Thoracic aorta endothelial cell (primary cell): ENCODE results near the genes PWP1 and TMEM119.

DNA sequence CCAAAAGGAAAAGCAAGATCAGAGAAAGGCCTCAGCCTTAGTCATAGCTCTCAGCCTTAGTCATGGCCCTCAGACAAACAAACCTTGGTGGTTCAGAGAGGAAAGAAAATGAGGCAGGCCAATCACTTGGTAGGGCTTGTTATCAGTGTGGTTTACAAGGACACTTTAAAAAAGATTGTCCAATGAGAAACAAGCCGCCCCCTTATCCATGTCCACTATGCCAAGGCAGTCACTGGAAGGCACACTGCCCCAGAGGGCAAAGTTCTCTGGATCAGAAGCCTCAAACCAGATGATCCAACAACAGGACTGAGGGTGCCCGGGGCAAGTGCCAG, 103.9 kb upstream of the ABTB3 start:
- CAGE, long polyA plus RNA = no peak

DNA sequence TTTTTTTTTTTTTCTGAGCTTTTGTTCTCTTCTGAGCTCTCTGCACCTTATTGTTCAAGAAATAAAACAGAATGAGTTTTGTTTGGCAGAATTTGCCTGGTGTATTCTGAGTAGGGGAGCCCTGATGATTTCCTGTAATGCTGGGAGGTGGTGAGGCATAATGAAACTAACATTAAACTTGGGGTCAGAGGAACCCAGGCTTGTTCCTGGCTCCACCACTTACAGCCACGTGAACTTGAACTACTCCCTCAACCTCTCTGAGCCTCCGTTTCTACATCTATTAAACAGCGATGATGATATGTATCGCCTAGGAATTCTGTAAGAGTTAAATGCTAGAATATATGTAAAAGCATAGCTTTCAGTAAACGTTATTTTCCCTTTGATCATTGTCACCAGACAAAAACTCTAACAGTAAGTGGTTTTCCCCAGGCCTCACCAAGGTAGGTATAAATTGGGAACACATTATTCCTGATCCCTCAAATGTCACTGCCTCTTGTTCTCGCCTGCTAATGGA, 51.5 kb downstream of the ABTB3 start:
- CAGE, long polyA plus RNA = no peak

GRCh38 chr12:107634995-107635624, 50.5 kb upstream of the PWP1 start:
- CAGE, long polyA plus RNA = no peak

DNA sequence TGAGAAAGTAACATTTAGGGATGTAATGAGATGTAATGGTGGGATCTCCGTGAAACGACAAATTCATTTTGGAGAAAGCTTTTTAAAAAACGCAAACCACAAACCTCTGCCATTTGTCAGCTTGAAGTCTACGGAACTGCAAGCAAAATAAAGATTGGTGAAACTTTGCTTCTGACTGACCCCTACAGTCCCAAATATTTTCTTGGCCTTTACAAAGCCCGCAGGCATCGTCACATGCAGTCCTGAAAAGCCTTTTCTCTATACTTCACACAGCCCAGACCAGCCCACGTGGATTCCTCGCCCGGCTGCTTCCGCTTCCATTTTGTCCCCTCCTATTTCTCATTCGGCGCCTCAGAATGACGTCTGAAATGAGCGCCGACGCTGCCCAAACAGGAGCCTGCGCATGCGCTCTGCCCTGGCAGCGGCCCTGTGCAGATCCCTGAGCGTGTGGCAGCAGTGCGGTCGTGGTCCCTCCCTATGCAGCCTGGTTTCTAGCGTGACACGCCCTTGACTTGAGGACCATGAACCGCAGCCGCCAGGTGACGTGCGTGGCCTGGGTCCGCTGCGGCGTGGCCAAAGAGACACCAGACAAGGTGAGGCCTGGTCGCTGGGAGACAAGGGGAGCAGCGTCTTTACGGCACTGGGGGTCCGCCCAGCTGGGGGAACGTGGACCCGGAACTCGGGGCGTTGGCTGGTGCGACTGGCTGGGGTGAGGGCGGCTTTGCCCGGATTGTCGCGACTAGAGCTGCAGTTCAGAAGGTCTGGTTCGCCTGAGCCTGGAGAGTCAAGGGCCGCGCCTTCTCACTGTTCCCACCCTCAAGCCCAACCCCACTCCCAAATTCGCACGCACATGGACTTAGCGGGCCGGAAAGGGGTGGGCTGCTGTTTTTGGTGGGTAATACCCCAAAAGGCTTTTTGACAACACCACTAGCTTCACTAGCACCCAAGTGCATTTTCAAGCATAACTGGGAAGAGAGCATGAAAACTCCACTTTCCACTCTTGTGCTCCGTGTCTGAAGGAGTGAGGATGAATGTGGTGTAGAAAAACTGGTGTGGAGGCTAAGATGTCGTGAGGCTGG, at the start of gene PWP1:
Gene PWP1, plus strand, starts transcription at position 421 of the 1,079 bp plus-strand sequence.
- CAGE, long polyA plus RNA = no peak

- CAGE, long polyA plus RNA = no peak
Observed at GRCh38 chr12:107750850-107751304, 10.1 kb downstream of the PRDM4 start.

DNA sequence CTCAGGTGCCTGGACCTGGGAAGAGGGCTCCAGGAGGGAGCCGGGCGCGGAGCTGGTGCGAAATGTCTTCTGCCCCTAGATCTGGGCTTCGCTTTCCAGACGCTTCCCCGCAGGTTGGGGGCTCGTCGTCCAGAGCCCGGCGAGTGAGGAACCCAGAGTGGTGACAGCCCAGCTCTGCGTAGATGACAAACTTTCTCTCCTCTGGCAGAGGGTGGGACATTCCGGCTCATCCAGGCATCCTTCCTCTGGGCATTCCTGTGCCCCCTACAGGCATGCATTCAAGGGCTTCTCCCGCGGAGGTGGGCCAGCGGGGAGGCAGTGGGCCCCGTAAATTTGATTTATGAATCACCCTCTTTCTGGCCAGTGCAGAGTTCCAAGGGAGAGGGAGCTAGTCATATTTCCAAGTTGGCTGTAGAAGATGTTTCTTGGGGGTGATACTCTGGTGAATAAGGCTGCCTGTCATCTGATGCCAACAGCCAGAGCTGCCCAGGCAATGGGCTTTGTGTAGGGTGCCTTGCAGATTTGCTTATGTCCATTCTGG, 916 bp downstream of the WSCD2 start:
- CAGE, long polyA plus RNA = no peak

DNA sequence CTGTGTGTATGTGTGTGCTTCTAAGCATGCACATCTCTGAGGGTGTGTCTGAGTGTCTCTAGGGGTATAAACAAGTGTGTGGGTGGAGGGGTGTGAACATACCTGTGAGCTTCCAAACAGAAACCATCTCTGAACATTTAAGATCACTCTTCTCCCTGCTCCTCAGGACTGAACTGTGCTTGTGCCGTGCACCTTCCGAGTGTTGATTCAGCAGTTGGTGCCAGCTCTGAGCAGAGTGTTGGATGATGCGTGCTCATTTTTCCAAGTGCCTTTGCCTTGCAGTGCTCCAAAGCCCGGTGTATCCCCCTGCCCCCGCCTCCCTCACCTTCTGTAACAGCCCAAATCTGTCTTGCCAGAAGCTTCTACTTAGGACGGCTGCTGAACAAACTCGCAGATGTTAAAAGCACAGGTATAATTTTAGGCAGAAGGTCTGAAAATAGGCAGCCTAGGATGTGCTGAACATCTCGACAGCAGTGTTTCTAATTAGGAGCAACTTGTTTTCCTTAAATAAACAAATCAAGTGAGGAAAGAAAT, 4.4 kb downstream of the WSCD2 start:
- CAGE, long polyA plus RNA = no peak

DNA sequence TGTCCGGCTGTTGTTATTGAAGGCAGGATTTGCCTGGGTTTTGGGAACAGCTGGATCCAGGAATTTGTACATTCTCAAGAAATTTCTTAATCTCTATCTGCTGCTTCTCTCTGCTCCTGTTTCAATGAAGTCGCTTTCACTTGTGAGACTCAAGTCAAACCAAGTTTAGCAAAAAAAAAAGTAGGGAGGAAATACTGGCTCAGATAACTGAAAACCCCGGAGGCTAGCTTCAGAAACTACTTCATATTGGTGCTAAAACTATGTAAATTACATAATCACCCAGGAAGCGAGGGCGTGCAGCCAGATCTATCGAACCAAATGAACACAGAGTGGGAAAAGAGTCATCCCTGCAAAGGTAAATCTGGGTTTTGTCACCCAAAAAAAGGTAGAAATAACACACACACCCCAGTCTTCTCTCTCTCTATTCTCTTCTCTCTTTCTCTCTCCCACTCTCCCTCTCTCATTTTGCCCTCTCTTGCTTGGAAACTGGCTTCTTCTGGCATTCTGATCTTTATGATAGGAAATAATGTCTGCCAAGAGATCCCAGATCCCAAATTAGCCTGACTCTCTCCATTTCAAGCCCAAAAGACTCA, 68.2 kb upstream of the FICD start:
- CAGE, long polyA plus RNA = no peak

- CAGE, long polyA plus RNA = no peak
Observed at GRCh38 chr12:108565191-108565516, 2.8 kb downstream of the ISCU start.

DNA sequence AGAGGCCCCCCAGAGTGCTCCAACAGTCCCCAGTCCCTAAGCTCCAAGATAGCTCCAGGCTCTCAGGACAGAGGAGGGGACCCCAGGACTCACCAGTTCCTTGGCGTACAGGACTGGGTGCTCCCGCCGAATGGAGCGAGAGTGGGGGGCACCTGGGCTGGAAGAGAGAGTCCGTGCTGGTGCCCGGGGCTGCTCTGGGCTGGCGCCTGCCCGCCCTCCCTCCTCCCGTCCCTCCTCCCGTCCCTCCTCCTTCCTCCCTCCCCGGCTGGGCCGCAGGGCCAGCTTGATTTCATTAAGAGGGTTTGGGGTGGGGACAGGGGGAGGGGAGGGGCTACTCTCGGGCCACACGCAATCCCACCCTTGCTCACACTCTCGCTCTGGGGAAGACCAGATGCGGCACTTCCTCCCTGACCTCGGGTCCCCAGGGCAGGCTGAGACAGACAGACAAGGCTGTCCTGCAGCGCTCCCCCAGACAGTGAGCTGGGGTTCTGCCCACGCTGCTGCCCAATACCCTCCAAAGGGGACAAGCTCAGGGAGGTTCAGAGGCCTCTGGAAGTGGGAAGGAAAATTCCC, at the start of gene TMEM119:
Gene TMEM119, minus strand, starts transcription at position 208 of the 573 bp plus-strand sequence.
- CAGE, long polyA plus RNA = no peak

GRCh38 chr12:108638128-108638984, 4.7 kb upstream of the SELPLG start:
- CAGE, long polyA plus RNA = no peak

DNA sequence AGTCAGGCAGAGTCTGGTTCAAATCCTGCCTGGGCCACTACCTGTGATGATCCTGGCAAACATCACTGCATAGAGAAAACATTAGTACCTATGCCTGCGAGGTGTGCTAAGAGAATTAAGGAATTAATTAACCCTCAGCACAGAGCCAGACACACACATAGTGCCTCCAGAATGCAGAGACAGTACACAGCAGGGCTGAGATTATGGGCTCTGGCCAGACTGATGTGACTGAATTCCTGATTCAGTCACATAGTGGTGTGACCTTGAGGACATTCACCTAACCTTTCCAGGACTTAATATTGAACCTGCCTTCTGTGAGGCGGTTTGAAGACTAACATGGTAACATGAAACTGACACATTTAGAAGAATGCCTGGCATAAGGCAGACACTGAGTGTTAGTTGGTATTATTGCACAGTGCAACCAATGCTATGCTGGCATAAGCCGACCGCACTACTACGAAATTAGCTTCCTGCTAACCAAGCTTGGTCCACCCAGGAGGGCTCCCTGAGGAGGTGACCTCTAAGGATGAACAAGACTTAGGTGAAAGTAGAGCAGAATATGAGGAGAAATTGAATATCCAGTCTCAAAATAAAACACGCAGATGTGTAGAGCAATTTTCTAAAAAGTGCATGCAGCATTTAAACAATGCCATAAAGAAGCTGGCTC, 32.0 kb upstream of the SELPLG start:
- CAGE, long polyA plus RNA = no peak

- CAGE, long polyA plus RNA = no peak
Observed at GRCh38 chr12:108730333-108731065, 819 bp downstream of the CORO1C start.

DNA sequence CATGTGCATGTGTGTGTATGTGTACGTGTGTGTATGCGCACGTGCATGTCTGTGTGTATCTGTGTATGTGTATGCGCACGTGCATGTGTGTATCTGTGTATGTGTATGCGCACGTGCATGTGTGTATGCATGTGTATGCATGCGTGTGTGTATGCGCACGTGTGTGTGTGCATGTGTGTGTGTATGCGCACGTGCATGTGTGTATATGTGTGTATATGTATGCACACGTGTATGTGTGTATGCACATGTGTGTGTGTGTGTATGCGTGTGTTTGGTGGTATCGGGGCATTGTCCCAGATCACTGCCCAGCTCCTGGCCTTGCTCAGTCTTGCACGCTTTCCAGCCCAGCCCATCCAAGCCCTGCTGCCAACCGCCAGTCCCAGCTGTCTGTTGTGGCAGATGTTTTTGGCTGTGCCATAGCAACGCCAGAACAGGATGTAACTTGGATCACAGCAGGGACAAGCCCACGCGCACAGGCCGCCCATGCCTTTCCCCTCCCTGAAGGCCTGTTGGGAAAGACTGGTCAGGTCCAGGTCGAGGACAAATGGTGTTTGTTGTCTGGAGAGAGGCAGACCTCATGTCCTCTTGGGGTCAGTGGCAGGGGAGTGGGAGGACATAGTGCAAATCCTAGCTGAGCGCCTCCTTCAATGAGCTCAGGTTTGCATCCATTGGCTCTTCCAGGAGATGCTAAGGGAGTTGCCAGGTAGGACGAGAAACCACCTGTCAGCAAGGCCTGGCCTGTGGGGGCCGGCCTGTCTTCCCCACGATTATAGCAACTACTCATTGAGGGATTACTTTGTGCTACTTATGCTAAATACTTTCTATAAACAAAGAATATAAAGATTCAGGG, 42.4 kb upstream of the CORO1C start:
- CAGE, long polyA plus RNA = no peak

DNA sequence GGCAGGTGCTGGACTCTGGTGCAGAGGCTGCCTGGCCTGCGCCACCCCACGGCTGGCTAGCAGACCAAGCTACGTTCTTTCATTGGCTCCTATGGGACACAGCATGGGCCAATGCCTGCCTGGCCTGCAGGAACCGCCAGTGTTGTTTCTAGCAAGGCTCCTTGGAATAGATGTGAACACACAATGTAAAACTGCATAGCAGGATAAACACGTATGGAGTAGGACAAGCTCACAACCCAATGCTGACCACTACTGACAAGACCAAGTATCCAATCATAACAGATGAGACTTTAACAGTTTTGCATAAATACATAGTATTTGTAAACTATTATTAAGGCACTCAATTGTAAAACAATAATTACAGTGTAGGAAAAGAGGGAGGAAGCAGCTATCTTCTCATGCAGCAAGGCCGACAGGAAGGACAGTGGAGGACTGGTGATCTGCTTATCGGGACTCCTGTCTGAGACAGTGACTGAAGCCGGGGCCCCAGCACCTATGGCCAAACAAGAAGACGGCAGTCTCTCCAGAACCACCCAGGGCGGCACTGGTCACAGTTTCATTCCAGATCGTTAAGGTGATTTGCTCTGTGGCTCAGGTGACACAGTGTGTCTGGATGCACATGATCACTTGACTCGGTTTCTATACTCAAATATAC, 51.9 kb upstream of the CORO1C start:
- CAGE, long polyA plus RNA = no peak

GRCh38 chr12:108784706-108785109, 53.4 kb upstream of the CORO1C start:
- CAGE, long polyA plus RNA = no peak

GRCh38 chr12:108788209-108789372, 57.3 kb upstream of the CORO1C start:
- CAGE, long polyA plus RNA = no peak

DNA sequence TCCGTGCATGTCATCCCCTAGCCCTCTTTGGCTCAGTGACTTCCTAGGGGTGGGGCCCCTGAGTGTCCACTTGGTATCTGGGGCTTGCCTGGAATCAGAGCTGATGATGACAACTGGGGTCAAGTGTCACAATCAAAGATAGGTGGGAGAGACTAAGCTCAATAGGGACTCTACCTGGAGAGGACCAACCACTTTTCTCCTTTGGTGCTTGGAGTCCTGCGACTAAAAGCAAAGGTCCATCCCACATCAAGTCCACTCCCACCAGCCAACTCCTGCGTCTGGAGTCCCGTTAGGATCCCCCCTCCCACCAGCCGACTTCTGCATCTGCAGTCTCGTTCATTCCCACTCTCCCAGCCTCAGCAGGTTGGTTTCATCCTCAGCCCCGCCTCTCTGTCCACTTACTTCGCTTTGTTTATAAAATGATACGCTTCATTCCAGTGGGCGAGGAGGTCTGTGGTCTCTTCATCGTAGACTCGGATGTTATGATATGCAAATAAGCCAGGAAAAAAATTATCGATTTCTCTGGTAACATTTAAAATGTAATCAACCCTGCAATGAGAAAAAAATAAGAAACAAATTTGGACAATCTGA, 56.9 kb downstream of the SSH1 start:
- CAGE, long polyA plus RNA = no peak

GRCh38 chr12:108801455-108802832, 55.4 kb downstream of the SSH1 start:
- CAGE, long polyA plus RNA = no peak

GRCh38 chr12:108803284-108803987, 53.9 kb downstream of the SSH1 start:
- CAGE, long polyA plus RNA = no peak